Frontal cortex (tissue), 2 donors: ENCODE measurements around a stretch of chr2.

GRCh38 chr2:20689263-20689536, 22.3 kb downstream of the GDF7 start:
- RAMPAGE, long total RNA = no peak

DNA sequence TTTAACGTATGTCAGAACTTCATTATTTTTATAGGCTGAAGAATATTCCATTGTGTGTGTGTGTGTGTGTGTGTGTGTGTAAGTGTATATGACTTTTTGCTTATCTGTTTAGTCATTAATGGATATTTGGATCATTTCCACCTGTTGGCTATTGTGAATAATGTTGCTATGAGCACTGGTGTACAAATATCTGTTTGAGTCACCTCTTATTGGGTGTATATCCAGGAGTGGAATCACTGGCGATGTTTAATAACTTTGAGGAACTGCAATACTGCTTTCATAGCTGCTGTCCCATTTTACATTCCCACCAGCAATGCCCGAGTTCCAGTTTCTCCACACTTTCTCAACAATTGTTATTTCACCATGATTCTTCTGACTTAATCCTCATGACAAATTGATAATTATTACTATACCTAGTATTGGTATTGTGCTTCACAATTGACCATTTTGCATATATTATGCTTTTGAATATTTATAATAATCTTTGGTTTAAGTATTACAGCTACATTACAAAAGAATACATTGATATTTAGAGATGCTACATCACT, 30.2 kb upstream of the TDRD15 start:
- RAMPAGE, long total RNA = no peak

DNA sequence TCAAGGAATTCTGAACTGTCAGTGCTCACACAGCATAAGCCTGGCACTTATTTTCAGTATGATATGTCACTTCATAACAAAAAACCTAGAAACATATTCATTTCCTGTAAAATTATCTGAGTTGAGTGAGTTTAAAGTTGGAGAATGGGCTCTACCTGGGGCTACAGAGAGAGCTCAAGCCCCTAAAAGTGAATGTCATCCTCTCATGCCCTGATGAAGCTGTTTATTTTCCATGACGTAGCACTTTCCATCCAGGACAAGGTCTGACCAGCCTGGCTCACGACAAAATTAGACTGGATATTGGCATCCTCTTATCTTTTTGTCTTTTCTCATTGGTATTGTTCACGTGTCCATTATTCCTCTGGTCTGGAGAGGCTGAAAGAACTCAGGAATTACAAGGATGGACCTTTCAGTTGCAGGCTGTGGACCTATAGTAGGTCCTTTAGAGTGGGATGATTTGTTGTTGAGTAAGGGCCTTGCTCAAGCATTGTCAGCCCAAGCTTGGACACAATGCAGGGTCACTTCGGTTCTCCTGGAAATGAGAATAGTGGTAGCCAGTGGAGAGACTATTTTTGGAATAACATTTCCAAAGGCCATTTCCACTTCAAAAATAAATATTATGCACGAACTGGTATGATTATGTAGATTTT, 24.4 kb upstream of the TDRD15 start:
- RAMPAGE, long total RNA = no peak

- RAMPAGE, long total RNA = no peak
Observed at GRCh38 chr2:22025269-22025760, 901.5 kb downstream of the TDRD15 start.

GRCh38 chr2:23208910-23209405, 176.0 kb upstream of the KLHL29 start:
- RAMPAGE, long total RNA = no peak

- RAMPAGE, long total RNA = no peak
Observed at GRCh38 chr2:23212025-23212509, 172.9 kb upstream of the KLHL29 start.

DNA sequence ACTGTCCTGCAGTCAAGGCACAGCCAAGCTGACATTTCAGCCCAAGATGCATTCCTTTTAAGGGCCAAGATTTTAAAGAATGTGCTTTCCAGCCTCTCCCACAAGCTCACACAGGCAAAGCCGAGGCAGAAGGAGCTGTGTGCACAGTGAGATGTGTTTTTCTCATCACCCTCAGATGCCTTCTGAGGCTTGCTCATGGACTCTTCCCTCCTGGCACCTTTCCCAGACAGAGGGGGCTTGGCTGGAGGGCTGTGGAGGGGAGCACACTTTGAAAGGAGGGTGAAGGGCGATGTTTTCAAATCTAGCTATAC, 97.7 kb upstream of the KLHL29 start:
- RAMPAGE, long total RNA = no peak

- RAMPAGE, long total RNA = no peak
Observed at GRCh38 chr2:23452974-23453218, 67.9 kb downstream of the KLHL29 start.

GRCh38 chr2:23502007-23502687, 117.2 kb downstream of the KLHL29 start:
- RAMPAGE, long total RNA = no peak

GRCh38 chr2:23691290-23691874, 235.5 kb downstream of the ATAD2B start:
- RAMPAGE, long total RNA = no peak

DNA sequence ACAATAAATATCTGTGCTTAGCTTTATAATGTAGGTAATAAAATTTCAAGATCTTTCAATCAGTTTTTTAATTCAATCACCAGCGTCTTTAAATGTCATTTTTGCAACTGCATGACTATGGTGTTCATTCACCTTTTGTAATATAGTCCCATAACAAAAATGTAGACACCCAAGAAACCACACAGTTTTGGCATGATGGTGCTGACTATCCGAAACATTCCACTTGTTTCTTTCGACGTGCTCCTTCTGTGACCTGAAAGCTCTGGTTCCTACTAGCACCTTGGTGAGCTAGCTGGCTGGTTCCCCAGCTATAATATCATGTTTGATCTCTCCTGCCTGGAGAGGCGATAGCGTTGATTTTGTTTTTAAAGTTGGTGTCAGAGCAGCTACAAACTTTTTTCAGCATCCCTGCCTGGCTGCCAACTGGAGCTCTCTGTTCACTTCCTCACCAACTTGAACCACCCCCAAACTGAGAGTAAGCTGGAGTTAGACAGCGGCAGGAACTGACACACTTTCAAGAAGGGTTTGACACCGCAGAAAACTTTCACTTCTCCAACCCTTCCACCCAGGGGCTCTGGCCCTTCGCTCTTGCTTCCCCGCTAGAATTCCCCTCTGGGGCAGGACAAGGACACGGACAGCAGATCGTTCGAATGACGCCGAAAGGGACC, 1.1 kb downstream of the ATAD2B start:
- RAMPAGE, long total RNA = no peak

DNA sequence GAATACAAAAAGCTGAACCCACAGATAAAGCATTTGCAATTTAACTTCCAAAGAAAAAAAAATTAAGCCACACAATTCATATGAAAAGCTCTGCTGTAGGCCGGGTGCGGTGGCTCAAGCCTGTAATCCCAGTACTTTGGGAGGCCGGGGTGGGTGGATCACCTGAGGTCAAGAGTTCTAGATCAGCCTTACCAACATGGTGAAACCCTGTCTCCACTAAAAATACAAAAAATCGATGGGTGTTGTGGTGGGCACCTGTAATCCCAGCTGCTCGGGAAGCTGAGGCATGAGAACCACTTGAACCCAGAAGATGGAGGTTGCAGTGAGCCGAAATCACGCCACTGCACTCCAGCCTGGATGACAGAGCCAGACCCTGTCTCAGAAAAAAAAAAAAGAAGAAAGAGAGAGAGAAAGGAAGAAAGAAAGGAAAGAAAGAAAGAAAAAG, 895 bp upstream of the ATAD2B start:
- RAMPAGE, long total RNA = no peak

DNA sequence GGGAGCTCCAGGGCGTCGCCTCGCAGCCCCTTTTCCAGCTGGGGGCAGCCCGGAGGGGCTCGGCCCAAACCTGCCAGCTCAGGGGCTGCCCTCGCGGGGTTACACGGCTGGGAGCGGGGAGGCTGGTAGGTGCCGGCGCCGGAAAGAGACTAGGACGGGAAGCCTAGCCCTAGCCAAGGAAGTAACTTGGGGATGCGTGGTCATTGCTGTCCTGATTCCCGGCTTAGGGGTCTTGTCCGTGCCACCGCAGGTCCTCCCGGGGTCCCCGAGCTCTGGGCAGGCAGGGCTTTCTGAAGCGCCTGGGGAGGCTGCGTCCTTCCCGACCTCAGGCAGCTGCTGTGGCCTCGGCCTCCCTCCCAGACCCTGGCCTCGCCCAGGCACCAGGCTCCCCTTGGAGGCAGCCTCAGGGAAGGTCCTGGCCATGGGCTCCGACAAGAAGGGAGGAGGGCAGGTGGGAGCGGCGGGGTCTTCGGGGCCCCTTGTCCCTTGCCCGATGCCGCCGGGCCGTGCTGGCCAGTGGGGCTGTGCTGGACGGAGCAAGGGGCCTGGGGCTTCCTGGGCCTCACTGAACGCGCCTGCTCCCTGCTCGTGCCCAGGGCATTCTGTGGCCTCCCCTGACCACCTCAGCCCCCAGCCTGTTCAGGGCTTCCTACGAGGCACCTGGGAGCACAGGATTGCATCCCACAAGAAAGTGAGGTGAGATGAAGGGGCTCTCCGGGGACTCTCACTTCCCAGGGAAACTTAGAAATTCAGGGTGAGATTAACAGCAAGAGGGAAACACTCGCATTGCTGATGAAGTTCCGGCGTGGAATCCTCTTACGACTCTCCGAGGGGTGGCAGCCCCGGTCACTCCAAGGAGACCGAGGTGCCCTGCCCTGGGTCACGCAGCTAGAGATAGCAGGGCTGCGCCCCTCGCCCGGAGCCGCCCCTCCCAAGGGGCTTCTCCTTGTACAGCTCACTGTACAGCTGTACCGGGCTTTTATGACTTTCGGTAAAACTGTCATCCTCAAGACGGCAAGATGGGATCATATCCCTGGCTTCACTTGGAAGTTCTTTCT, 678 bp downstream of the MFSD2B start:
- RAMPAGE, long total RNA = no peak

GRCh38 chr2:24018353-24018897, 8.5 kb downstream of the MFSD2B start:
- RAMPAGE, long total RNA = no peak

DNA sequence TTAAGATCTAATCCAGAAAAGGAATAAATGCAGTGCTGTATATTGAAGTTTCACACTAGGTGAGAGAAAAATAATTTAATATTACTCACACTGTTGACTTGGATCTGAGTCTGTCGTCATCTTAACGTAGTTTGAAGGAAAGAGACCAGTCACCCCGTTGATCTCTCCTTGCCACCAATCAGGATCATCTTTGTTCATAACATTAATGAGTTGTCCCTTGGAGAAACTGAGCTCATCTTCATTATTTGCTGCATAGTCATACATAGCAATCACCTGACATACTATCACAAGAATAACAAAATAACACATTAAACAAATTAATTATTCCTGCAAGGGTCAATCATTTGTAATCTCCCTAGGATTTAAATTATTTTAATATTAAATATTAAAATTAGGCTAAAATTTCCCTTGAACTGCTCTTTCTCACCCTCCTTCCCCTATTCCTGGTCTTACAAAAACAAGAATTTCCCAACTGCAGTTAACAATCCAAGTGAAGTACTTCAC, 71.2 kb downstream of the FAM228A start:
- RAMPAGE, long total RNA = no peak

GRCh38 chr2:24403304-24403628, 42.9 kb upstream of the ITSN2 start:
- RAMPAGE, long total RNA = no peak

GRCh38 chr2:24540686-24541161, 49.7 kb downstream of the NCOA1 start:
- RAMPAGE, long total RNA = no peak

GRCh38 chr2:24915736-24916346, 4.2 kb downstream of the ADCY3 start:
- RAMPAGE, long total RNA = no peak

GRCh38 chr2:24926611-24927554, 6.8 kb upstream of the ADCY3 start:
- RAMPAGE, long total RNA = no peak

- RAMPAGE, long total RNA = no peak
Observed at GRCh38 chr2:25215681-25216683, 47.6 kb upstream of the POMC start.